Occipital lobe (tissue), 2 donors: ENCODE measurements around the gene SP1.

DNA sequence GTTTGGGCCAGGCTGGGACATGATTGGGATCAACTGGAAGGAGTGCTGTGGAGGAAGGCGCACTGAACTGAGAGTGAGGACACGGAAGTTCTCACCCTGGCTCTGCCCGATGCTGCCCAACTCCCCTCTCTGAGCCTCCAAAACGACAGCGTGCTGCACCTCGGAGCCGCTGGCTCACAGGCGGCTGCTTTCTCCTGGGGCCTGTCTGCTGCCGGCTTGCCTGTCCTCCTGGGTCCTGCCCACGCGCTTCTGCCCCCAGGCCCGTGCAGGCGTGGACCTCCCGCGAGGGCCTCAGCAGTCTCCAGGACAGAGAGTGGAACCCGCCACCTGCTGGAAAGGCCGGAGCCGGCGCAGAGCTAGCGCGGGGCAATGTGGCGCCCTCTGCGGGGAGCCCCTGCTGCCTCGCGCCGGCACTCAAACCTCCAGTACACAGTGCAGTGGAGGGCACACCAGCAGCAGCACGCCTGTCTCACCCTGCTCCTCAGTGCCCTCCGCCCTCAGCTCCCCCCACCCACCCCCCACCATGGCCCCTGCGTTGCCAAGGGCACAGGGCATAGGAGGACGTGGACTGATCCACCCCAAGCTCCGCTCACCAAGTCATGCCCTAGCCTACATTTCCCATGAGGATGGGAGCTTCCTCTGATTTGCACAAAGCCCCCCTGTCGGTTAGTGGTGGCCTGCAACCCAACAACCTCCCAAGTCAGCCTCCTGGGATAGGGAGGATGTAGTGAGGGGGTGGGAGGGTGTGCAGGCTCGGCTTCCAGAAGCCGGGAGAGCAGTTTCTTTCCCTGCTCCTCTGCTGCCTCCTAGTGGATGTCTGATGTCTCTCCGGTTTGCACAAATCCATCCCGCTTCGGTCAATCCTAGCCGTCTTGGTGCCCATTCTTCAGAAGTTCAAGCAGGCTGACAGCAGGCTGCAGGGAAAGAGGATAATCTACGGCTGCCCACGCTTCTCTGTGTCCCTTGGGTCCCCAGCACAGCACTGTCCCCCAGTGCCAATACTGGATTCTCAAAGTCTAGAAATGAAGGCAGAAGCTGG, 25.3 kb downstream of the KRT8 start:
- RAMPAGE, long total RNA, result no peak

- RAMPAGE, long total RNA, result no peak
Measured at GRCh38 chr12:52898672-52899042, 6.2 kb downstream of the KRT8 start.

DNA sequence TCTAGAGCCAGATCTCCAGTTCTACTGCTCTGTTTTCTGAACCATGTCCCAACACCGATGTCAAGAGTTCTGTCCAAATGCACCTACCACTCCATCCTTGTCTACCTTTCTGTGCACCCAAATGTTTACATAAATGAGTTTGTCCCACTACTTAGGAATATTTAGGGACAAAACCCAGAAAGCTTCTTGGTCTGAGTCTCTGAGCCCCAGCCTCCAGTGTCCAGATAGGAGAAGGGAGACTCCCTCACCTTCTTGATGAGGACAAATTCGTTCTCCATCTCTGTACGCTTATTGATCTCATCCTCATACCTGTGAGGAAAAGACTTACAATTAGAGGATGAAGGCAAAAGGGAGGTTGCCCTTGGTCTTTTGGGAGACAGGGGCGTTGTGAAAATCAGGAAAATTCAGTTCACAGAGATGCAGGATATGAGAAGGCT, 3.9 kb downstream of the KRT8 start:
- RAMPAGE, long total RNA, result no peak

DNA sequence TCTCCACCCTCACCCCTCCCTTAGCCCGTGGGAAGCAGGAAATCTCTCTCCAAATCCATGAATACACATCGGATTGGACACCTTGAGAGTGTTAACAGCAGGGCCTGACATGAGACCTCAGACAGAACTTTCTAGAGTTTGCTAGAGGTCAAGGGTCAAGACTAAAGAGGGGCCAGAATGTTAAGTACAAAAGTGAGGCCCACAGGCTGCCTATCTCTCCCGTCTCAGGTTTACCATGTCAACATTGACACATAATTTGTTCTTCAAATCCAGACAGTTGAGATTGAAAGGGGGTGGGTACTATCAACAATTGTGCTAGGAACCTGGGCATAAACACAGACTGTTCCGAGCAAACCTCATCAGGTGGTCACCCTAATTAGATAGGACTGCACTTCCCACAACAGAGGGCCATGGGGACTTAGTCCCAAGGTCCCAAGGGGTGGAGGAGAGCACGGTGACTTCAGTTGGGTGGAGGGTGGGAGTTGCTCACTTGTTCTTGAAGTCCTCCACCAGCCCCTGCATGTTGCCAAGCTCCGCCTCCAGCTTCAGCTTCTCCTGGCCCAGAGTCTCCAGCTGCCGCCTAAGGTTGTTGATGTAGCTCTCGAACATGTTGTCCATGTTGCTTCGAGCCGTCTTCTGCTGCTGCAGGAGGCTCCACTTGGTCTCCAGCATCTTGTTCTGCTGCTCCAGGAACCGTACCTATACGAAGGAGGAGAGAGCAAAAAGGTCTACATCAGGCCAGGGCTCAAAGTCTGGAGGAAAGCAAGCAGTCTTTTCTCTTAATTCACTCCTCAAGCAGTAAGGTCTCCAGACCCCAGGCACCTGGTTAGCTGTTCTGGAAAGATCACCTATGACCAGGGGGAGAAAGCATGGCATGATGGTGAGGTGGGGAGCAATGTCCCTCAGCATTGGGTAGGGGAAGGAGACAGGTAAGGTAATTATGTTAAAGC, 3.2 kb downstream of the KRT8 start:
- RAMPAGE, long total RNA, result no peak

- RAMPAGE, long total RNA, result no peak
Measured at GRCh38 chr12:52903061-52903246, 1.9 kb downstream of the KRT8 start.

DNA sequence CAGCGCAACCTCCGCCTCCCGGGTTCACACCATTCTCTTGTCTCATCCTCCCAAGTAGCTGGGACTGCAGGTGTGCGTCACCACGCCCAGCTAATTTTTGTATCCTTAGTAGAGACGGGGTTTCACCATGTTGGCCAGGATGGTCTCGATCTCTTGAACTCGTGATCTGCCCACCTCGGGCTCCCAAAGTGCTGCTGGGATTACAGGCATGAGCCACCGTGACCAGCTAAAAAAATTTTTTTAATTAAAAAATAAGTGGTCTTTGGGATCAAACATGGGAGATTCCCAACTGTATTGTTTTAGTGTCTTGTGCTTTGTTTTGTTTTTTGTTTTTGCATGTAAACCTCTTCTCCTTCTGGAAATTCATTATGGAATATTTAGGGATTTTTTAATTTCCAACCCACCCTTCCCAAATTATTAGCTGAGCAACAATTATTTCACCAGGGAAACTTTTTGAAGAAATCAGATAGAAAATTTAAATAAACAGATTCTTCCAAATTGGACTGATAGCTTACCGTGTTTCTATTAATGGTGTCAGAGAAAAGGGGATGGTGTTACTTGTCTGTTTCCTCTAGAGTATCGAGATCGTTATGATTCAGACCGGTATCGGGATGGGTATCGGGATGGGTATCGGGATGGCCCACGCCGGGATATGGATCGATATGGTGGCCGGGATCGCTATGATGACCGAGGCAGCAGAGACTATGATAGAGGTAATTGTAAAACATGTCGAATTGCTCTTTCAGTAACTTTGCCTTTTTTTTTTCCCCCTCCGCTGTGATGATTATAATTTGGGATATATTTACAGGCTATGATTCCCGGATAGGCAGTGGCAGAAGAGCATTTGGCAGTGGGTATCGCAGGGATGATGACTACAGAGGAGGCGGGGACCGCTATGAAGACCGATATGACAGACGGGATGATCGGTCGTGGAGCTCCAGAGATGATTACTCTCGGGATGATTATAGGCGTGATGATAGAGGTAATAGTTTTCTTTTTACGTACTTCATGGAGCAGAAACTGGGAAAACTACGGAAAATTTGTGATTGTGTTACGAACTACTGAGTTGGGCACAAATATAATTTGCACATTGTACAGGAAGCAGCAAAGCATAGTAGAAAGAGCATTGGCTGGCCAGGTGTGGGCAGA, 21.3 kb downstream of the EIF4B start:
- RAMPAGE, long total RNA, result no peak

GRCh38 chr12:53048079-53048466, 1.8 kb upstream of the TNS2 start:
- RAMPAGE, long total RNA, result no peak

DNA sequence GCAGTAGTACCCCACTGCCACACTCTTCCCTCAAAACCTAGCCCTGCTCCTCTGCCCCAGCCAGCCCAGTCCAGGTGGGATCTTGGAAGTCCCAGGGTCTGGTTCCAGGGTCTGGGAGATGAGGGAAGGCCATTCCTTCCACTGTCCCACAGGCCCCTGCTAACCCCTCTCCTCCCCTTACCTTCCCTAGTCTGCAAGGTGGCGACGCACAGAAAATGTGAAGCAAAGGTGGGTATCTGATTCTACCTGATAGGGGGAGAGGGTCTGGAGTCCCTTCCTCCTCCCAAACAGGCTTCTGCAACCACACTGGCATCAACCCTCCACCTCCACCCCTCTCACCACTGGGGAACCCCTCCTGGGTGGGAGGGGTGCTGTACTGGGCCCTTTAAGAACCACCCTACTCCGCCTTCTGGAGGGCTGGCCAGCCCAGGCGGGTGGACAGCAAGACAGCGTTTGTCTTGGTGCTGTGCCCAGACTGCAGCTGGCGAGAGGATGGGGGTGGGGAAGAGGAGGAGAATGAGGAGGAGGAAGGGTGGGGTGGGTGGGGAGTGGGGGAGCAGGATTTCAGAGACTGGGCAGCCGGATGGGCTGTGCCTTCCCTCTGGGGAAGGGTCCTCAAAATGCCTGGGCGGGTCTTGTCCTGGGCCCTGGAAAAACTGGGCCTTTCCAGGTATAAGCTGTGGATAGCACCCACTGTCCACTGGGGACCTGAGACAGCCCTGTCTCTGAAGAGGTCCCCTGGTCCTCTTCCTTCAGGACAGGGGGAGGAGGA, 2.6 kb downstream of the TNS2 start:
- RAMPAGE, long total RNA, result no peak

GRCh38 chr12:53068644-53069154, 10.5 kb downstream of the SPRYD3 start:
- RAMPAGE, long total RNA, result no peak

GRCh38 chr12:53074441-53075222, 4.6 kb downstream of the SPRYD3 start:
- RAMPAGE, long total RNA, result no peak

- RAMPAGE, long total RNA, result no peak
Measured at GRCh38 chr12:53191109-53191504, 10.4 kb upstream of the CSAD start.

DNA sequence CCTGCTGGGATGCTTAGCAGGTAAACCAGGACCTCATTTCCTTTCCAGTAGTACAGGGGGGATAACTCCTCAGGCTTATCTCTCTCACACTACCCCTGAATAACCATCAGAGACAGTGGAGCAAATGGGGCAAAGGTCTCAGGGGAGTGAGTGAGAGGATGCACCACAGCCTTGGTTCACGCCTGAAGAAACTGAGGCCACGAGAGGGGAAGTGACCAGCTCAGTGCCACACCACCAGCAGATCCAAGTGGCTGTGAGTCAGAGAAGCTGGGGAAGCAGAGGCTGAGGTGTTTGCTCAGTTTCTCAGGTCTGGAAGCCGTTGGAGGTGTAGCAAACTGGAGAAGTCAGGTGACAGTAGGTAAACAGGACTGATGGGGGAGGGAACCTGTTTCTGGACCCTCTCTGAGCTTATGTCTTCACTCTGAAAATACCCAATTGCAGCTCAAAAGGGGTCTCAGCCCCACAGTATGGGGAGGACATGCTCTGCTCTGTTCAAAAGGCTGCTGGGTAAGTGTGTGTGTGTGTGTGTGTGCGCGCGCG, 9.3 kb upstream of the ITGB7 start:
- RAMPAGE, long total RNA, result no peak

DNA sequence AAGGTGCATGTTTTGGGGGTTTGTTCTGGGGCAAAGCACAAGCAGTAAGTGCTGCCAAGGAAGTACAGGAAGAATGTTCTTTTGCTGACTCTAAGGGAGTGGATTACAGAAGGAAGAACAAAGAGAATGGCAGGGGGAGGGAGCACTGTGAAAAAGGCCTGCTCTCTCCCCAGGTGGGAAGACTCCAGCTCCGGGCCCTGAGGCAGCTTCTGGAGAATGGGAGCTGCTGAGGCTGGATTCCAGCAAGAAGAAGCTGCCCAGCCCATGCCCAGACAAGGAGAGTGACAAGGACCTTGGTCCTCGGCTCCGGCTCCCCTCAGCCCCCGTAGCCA, 7.0 kb upstream of the PFDN5 start:
- RAMPAGE, long total RNA, result no peak

DNA sequence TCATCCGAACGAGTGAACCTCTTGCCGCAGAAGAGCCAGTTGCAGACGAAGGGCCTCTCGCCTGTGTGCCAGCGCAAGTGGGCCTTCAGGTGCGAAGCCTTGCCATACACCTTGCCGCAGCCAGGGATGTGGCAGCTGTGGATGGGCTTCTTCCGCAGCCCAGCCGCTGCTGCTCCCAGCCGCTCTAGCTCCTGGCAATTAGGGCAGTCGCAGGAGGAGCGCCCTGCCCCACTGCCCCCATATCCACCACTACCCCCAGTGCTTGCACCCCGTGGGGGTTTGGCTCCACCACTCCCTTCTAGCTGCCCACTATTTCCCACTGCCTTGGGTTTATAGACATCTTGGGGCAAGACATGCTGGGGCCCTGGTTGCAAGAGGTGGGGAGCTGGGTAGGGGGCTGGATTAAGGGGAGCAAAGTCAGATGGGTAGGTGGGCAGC, 7.0 kb upstream of the AAAS start:
- RAMPAGE, long total RNA, result no peak

DNA sequence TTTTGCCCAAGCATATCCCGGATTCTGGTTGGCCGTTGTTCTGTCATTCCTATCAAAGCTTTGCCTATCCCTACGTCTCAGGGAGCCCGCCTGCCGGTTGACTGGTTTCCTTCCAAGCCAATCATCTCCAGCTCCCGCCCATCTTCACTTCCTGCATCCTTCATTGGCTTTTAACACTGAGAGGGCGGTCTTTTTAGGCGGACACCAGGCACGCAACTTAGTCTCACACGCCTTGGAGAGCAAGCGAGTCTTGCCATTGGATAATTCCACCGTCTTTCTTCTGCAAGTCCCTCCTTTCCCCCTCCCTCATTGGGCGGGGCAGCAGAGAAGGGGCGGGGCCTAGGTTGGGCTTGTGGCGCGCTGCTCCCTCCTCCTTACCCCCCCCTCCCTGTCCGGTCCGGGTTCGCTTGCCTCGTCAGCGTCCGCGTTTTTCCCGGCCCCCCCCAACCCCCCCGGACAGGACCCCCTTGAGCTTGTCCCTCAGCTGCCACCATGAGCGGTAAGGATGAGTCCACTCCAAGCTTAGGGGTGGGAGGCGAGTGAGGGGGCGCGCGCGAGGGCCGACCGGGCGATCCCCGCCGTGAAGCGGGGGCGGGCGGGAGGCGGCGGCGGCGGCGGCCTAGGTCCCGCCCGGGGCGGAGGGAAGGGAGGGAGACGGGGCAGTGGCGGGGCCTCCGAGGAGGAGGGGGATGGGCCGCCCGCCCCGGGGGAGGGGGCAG, at the start of gene SP1:
Gene SP1 (plus strand): TSS at position 377 of the 719 bp plus-strand sequence.
- RAMPAGE, long total RNA, result no peak

DNA sequence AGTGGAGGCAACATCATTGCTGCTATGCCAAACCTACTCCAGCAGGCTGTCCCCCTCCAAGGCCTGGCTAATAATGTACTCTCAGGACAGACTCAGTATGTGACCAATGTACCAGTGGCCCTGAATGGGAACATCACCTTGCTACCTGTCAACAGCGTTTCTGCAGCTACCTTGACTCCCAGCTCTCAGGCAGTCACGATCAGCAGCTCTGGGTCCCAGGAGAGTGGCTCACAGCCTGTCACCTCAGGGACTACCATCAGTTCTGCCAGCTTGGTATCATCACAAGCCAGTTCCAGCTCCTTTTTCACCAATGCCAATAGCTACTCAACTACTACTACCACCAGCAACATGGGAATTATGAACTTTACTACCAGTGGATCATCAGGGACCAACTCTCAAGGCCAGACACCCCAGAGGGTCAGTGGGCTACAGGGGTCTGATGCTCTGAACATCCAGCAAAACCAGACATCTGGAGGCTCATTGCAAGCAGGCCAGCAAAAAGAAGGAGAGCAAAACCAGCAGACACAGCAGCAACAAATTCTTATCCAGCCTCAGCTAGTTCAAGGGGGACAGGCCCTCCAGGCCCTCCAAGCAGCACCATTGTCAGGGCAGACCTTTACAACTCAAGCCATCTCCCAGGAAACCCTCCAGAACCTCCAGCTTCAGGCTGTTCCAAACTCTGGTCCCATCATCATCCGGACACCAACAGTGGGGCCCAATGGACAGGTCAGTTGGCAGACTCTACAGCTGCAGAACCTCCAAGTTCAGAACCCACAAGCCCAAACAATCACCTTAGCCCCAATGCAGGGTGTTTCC, 2.8 kb downstream of the SP1 start:
- RAMPAGE, long total RNA, result no peak

GRCh38 chr12:53390521-53390907, 10.5 kb downstream of the SP1 start:
- RAMPAGE, long total RNA, result no peak

DNA sequence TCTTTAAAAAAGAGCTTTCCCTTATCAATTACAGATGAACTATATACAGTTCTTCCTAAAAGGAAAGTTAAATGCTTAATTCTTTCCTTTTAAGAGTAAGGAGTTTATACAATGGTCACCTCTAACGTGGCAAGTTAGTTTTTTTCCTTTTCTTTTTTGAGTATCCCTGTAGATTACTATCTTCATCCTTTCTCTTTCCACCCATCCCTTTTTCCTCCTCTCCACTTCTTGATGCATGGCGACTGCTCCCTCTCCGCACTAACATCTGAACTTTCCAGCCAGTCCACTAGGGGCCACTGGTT, 383 bp upstream of the PCBP2 start:
- RAMPAGE, long total RNA, result no peak

- RAMPAGE, long total RNA, result no peak
Measured at GRCh38 chr12:53471091-53471412, 19.1 kb downstream of the PCBP2 start.

- RAMPAGE, long total RNA, result no peak
Measured at GRCh38 chr12:53491953-53492738, 7.1 kb downstream of the MAP3K12 start.